ENCODE results near the gene AHSG.

DNA sequence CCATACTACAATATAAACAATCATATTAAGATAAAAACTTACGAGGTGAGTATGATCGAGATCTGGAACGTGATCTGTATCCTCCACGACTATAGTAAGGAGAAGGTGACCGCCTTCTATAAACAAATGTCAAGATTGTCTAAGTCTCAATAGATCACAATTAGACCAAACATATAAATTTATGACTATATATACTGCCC, 19.6 kb downstream of the TRA2B start:
- RRBS: no CpG with 5 or more reads among the region's 5 CpGs

- RRBS: no CpG with 5 or more reads among the region's 1 CpG
Measured at GRCh38 chr3:185950928-185951233, 13.1 kb upstream of the TRA2B start.

GRCh38 chr3:186078872-186079134, 30.1 kb downstream of the ETV5 start:
- RRBS: no CpG with 5 or more reads among the region's 2 CpGs

- RRBS: 7% methylated on average over 2 of the region's 13 CpGs
Measured at GRCh38 chr3:186259548-186259995, 102.5 kb downstream of the DGKG start.

- RRBS: no CpG with 5 or more reads among the region's 4 CpGs
Measured at GRCh38 chr3:186593817-186594323, 19.0 kb upstream of the AHSG start.

DNA sequence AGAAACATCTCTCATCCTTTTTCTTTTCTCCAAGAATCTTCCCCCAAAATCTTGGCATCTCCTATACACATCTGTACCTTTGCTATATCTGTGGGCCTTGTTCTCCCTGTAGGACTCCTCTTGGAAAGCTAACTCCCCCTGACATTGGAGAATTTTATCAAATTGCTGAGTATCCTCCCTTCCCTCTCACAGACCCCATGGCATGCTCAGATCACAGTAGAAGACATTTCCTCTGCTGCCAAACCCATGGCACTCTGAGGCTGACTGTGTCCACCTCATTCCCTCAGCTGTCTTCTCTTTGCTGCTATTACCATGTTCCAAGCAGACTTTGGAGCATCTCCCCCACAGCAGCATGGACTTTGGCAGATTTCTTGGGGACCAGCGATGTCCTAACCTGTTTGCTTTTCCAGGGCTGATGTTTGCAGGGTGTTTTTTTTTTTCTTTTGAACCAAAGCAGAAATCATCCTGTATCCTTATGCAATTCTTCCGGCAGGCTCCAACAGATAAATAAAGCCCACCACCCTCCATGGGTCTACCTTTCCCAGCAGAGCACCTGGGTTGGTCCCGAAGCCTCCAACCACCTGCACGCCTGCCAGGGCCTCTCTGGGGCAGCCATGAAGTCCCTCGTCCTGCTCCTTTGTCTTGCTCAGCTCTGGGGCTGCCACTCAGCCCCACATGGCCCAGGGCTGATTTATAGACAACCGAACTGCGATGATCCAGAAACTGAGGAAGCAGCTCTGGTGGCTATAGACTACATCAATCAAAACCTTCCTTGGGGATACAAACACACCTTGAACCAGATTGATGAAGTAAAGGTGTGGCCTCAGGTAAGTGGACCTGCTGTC, at the start of gene AHSG:
Gene AHSG, plus strand, starts transcription at position 533 of the 845 bp plus-strand sequence.
- RRBS: no CpG with 5 or more reads among the region's 7 CpGs

DNA sequence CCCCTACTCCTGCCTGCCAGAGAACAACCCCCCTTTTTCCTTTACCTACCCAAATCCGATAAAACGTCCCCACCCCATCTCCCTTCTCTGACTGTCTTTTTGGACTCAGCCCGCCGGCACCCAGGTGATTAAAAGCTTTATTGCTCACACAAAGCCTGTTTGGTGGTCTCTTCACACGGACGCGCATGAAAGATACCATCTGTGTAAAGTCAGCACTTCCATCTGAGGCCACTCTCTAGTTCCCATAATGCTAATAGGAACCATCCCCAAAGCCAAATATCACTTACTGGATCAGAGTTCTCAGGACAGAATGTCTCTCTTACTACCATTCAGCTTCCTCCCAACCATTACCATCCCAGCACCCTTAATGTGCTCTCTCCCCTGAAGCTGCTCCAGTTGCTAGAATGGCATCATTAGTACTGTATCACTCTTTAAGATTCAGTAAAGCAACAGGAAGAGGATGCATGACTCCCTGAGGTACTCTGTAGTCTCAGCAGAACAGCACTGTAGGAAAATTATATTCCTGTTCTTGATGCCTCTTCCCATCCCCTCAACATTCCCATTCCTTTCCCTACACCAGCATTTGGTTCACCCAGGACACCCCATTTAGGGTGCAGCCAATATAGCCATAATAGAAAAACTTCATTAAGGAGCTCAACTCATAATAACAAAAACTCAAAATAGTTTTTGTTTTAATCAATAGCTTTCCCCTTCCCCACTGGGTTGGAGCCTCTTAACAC, 2.1 kb upstream of the HRG start:
- RRBS: no CpG with 5 or more reads among the region's 7 CpGs

GRCh38 chr3:186808797-186809158, 2.5 kb upstream of the RFC4 start:
- RRBS: no CpG with 5 or more reads among the region's 2 CpGs

DNA sequence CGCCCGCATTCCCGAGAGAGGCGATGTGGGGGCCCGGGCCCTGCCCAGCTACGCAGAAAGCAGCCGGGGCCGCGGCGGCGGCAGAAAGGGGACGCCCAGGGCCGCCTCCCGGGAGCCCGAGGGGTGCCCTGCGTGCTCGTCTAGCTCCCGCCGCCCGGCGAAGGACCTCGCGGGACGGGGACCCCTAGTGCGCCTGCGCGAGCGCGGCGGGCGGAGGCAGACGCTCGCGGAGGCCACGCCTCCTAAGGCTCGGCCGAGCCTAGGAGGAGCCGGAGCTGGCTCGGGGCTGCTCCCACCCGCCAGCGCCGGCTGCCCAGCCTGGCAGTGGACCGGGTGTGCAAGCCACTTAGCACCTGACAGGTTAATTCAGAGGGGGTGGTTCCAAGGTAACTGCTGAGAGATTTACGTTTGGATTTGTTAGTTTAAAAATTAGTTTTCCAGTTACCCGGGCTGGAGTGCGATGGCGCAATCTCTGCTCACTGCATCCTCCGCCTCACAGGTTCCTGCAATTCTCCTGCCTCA, 15.1 kb upstream of the ADIPOQ start:
- RRBS: 2% methylated on average over 19 of the region's 48 CpGs

- RRBS: no CpG with 5 or more reads among the region's 10 CpGs
Measured at GRCh38 chr3:187041781-187042662, 97.3 kb downstream of the RPL39L start.

- RRBS: no CpG with 5 or more reads among the region's 2 CpGs
Measured at GRCh38 chr3:187078570-187079086, 60.7 kb downstream of the RPL39L start.

DNA sequence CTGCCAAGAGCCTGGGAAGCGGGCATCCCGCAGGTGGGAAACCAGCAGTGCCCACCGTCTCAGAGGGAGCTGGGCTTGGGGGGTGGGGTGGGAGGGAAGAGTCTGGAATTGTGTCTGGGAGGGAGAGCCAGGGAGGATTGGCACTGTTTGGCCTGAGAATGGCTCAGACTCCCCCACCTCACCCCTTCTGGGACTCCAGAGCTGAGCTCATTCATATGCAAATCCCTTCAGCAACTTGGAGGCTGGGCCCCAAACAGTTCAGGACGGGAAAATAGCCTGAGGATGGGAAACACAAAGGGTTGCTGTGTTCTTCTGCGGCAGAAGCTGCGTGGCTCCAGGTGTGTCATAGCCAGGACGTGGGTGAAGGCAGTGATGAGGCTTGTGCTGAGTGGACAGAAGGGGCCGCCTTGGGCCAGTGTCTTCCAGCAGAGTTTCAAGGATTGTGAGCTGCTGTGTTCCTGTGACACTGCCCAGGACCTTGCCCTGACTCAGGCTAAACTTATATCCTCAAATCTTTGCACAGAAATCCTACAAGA, 16.6 kb downstream of the MASP1 start:
- RRBS: no CpG with 5 or more reads among the region's 8 CpGs

- RRBS: no CpG with 5 or more reads among the region's 3 CpGs
Measured at GRCh38 chr3:187276643-187276956, 14.9 kb downstream of the MASP1 start.

DNA sequence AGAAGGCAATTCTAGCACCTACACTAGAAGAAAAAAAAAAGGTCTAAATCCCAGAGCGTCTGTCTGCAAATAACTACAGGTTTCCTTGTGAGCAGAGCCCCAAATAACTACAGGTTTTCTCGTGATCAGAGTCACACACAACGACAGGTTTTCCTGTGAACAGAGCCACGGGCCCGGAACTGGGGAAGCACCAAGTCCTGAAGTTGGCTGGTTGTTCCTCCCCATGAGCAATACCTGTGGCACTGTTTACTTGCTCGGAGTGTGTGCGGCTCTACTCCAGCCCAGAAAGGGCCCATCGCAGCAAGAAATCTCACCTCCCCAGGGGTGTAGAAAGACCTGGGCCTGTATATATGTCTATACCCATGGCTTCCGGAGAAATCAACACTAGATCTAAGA, 647 bp upstream of the MASP1 start:
- RRBS: no CpG with 5 or more reads among the region's 9 CpGs

- RRBS: no CpG with 5 or more reads among the region's 2 CpGs
Measured at GRCh38 chr3:187713558-187714040, 11.2 kb upstream of the RTP2 start.

DNA sequence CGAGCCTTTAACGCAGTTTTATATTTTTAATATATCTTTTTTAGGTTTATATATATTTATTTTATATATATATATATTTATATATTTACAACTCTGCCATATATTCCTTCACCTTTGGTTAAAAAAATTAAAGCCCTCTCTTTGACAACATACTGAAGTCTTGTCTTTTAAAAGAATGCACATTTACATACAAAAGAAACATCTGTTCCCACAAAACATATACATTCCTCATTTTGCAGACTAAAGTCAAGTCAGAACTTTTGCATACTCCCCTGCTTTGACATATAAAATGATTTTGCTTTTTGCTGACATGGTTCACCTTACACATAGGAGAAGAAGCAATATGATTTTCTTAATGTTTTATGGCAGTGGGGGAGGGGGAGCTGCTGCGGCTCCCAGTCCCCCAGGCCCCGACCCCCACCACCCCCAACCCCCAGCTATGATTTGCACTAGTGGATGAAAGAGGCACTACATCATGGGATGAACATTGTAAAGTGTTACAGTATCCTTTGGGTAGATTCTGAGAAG, 19.6 kb upstream of the RTP2 start:
- RRBS: no CpG with 5 or more reads among the region's 4 CpGs

- RRBS: no CpG with 5 or more reads among the region's 17 CpGs
Measured at GRCh38 chr3:187862736-187863081, 117.4 kb upstream of the BCL6 start.

DNA sequence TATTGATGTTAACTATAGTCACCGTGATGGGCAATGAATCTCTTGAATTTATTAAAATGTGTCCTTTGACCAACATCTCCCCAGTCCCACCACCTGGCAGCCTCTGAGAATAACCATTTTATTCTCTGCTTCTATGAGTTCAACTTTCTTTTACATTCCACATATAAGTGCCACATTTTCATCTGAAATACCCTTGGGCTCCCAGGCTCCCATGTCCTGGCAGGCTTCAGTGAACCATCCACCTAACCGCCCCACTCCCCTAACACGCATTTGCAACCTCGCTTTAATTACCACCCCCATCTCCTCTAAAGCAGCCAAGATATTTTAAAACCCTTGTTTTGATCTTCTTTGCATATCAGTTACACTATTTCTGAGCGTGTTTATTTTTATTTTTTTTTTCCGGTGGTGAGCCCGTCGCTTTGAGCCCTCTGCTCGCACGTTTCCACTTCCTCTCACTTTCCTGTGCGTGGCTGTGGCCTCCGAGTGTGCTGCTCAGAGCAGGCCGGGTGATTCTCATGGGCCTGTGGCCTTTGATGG, 195.5 kb upstream of the LPP start:
- RRBS: no CpG with 5 or more reads among the region's 13 CpGs

DNA sequence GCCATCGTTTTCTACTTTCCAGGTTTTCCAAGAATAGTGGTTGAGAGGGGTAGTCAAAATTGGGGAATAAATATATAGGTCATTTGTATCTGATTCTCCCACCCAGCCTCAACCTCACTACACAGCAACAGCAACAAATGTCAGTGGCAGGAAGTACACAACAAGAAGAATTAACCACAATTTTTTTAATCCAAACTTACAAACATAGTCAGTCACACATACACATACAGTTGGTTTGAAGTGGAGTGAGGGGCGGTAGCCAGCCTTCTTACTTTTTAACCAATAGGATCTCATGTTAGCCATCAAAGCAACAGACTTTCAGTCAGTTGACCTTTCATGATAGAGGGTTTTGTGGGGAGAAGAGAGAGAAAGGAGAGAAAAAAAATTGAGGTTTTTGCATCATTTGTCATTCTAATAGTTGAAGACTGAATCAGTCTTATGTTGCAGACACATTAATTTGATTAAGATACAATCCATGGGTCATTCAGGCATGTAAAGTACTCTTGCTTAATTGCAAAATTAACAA, 159.8 kb upstream of the LPP start:
- RRBS: no CpG with 5 or more reads among the region's 2 CpGs

DNA sequence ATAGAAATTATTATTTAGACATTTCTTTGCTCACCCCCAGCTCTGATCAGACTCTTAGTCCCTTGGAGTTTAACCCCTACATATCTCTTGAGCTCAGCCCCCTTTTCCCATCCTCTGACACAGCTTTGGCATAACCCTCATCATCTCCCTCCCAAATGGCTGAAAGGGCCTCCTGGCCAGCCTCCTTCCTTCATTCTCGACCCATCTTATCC, 111.2 kb upstream of the LPP start:
- RRBS: no CpG with 5 or more reads among the region's 1 CpG

Measured in AG04449 (cell line).